ENCODE results near the genes ARMT1 and CCDC170.

- PRO-cap, result no peak
Observed at GRCh38 chr6:151118411-151118757, 121.4 kb upstream of the AKAP12 start.

GRCh38 chr6:151160823-151161849 lies 78.6 kb upstream of the AKAP12 start:
- PRO-cap, result no peak

DNA sequence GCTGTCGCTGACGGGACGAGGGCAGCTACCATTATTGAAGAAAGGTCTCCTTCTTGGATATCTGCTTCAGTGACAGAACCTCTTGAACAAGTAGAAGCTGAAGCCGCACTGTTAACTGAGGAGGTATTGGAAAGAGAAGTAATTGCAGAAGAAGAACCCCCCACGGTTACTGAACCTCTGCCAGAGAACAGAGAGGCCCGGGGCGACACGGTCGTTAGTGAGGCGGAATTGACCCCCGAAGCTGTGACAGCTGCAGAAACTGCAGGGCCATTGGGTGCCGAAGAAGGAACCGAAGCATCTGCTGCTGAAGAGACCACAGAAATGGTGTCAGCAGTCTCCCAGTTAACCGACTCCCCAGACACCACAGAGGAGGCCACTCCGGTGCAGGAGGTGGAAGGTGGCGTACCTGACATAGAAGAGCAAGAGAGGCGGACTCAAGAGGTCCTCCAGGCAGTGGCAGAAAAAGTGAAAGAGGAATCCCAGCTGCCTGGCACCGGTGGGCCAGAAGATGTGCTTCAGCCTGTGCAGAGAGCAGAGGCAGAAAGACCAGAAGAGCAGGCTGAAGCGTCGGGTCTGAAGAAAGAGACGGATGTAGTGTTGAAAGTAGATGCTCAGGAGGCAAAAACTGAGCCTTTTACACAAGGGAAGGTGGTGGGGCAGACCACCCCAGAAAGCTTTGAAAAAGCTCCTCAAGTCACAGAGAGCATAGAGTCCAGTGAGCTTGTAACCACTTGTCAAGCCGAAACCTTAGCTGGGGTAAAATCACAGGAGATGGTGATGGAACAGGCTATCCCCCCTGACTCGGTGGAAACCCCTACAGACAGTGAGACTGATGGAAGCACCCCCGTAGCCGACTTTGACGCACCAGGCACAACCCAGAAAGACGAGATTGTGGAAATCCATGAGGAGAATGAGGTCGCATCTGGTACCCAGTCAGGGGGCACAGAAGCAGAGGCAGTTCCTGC lies 40.0 kb downstream of the ZBTB2 start:
- PRO-cap, result no peak

GRCh38 chr6:151380054-151381032 lies 11.0 kb downstream of the ZBTB2 start:
- PRO-cap, result no peak

DNA sequence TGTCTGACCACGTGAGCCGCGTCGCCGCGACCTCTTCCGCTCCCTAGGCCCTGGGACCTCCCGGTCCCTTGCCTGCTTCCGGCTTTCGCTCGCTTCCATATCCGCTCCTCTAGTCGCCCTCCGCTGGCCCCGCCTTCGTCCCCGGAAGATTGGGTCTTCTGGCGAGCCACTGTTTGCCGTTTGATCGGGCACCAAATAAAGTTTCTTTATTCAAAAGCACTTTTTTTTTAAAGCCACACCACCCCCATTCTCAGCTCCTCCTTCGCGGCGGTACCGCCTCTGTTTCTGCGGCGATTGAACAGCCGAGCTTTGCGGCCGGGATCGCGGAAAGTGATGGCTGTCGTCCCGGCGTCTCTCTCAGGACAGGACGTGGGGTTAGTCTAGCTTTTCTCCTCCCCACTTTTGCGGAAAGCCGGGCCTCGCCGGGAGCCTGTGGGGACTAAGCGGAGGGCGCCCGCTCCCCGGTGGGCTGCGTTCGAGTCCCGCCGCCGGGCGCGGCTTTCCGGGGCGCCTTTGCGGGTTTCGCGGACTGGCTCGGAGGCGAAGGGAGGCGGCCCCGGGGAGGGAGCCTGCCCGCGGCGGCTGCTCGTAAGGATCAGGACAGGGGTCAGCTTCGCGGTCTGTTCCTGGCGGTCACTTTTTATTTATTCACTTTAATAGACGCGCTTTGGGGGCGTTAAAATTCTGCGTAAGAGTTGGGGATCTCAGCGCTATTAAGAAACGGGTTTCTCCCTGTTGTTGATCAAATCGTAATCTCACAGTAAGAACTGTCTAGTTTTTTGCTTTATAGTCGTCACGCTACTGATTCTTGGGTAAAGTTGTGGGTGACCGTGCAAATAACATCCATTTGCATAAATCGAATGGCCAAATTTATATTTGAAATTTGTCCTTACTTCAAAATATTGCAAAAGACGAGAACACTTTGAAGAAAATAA lies at the start of gene ARMT1:
Gene ARMT1, plus strand, starts transcription at position 254 of the 935 bp plus-strand sequence.
- PRO-cap, result bidirectional peak, plus-strand start at position 282 of the sequence, minus-strand start outside the sequence

- PRO-cap, result no peak
Observed at GRCh38 chr6:151493577-151494247, at the start of gene CCDC170. Gene CCDC170 (plus strand): TSS chr6:151494017.

GRCh38 chr6:151629744-151630318 lies 136.0 kb downstream of the CCDC170 start:
- PRO-cap, result no peak

- PRO-cap, result no peak
Observed at GRCh38 chr6:151633548-151633953, 139.7 kb downstream of the CCDC170 start.

DNA sequence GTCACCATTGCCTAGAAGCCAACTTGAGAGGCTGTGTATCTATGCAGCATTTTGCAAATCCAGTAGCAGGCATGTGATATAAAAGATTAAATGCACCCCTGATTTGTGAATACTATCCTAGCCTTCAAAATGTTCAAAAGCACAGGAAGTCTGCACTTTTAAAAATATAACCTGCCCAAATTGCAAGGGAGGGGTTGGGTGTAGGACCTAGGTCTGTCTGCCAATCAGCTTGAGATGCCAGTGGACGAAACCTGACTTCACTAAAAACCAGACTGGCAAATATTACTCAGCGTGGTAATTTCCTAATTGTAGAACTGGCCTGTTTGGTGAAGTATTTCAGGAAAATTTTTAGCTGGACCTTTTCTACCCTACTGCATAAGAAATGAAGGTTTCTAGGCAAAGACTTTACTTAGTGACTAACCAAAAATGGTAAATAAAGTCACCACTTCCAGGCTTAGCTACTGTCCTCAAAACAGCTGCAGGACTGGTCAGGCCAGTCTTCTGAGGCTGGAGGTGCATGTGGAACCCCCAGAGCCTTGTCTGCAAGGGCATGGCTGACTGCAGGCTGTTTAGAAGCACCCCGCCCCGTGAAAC lies 104.5 kb upstream of the ESR1 start:
- PRO-cap, result no peak

DNA sequence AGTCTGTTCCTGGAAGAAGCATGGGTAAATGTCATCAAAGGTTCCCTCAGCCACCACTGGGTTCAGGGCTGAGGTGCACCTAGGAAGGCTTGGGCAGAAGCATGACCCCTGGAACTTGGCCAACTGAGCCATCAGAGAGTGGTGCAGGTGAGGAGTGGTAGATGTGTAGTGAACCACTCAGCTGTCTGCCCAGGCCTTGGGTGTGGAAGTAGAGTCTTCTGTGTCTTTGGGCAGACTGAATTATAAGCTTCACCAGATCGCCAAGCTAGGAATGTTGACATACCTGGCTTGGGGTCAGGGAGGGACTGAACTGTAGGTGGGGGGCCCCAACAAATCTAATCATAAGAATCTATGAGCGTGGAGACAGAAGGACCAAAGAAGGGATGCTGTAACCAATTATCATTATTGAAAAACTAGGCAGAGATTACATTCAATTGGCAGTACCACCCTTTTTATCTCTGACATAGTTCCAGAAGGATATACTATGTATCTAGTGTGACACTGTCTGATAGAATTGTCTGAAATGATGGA lies 102.2 kb downstream of the ESR1 start:
- PRO-cap, result no peak

DNA sequence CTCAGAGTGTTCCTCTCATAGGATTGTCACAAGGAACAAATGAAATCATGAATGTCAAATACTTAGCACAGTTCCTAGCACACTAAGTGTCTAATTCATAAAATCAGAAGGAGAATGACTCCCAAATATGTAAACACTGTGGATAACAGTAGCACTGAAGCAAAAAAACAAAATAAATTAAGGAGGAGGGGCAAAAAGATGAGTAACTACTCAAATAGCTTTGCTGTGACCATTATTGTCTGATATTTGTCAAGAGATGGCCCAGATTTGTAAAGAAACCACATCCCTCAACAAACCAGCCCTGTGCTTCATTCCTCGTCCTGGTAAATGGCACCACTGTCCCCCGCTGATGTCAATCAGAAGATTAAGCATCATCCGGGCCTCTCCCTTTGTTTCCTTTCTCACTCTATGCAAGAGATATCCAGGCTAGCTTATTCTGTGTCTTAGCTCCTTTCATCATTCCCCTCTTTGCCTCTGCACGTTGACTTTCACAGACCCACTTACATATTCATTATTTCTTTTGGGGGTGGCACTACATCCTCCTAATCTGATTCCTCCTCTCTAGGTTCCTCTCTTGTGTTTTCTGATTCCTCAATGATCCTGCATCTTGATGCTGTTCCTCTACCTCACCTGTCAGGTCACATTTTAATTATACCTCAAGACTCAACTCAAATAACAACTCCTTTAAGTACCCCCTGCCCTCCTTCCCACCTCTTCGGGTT lies 259.0 kb downstream of the SYNE1 start:
- PRO-cap, result no peak

GRCh38 chr6:152380793-152382074 lies 255.9 kb downstream of the SYNE1 start:
- PRO-cap, result bidirectional peak, plus-strand start at chr6:152381295, minus-strand start at chr6:152381347

- PRO-cap, result no peak
Observed at GRCh38 chr6:152401849-152402322, 235.3 kb downstream of the SYNE1 start.

DNA sequence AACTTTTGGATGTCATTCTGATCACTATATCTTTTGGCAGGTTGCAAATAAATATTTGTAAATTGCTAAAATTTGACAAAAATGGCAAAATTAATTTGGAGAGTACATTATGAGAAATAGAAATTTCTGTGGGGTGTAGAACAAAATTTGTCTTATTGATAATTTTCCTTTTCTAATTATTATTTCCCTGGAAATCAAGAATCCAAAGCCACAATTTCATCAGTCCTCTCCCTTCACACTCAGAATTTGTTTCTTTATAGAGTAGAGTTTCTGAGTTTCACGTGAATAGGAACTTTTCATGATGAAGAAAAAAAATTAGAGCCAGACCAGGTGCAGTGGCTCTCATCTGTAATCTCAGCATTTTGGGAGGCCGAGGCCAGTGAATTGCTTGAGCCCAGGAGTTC lies 59.6 kb downstream of the OPRM1 start:
- PRO-cap, result no peak

GRCh38 chr6:154460358-154460919 lies 50.0 kb downstream of the CNKSR3 start:
- PRO-cap, result no peak

DNA sequence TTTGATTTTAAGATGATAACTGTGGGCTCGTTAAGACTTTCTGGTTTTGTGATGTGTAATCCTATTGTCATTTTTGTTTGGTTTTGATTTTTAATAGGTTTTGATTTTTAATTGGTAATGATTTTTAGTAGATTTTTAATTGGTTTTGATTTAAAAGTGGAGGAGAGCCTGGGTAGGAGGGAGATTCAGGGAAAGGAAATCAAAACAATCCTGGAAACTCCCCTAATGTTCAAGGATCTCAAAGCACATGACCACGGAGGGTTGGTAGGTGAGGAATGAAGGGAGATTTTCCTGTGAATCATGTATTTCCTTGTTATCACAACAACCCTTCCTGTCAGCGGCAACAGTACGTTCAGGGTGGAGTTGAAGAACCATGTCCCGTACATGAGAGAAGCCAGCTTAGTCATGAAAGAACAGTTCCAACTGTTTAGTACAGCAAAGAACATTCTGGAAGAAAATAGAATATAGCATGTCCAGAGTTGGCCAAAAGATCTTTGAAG lies 79.4 kb upstream of the SCAF8 start:
- PRO-cap, result bidirectional peak, plus-strand start at position 343 of the sequence, minus-strand start at position 201 of the sequence

GRCh38 chr6:154843292-154843851 lies 110.2 kb downstream of the SCAF8 start:
- PRO-cap, result no peak

DNA sequence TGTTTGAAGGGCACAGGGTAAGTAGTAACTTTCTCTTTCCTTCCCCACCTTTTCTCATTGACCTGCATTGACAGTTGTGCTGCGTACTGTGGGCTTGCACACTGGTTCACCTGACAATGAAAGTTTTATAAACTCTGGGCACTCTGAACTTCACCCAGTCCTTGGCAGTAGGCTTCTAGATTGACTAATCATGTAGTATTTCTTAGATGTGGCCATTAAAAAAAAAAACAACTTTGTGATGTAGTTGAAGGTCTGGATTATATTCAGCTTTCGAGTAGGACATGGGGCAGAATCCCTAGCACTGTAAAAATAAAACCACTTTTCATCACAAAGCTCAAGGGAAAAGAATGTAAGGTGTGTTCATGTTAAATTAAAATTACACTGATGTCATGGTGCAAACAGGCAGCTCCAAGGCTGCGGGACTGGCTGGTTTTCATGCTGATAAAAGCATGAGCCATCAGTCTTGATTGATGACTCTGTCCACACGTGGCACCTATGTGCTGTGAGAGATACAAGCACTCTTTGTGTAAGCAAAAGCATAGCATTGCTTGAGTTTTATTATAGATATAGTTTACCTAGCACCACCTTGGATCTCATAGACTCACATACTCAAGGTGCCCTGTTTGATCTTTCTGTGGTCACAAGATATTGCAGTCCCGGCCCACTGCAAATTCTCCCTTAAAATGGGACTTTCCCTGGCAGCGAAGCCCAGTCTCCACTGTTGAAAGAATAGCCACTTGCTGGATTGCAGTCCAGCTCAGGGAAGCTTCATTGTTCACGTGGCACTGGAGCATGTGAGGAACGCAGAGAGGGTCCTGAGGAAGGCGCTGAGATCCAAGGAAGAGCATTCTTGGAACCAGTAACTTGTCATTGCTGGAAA lies 90.5 kb downstream of the TIAM2 start:
- PRO-cap, result no peak

GRCh38 chr6:155121452-155122416 lies 126.6 kb downstream of the TIAM2 start:
- PRO-cap, result no peak

DNA sequence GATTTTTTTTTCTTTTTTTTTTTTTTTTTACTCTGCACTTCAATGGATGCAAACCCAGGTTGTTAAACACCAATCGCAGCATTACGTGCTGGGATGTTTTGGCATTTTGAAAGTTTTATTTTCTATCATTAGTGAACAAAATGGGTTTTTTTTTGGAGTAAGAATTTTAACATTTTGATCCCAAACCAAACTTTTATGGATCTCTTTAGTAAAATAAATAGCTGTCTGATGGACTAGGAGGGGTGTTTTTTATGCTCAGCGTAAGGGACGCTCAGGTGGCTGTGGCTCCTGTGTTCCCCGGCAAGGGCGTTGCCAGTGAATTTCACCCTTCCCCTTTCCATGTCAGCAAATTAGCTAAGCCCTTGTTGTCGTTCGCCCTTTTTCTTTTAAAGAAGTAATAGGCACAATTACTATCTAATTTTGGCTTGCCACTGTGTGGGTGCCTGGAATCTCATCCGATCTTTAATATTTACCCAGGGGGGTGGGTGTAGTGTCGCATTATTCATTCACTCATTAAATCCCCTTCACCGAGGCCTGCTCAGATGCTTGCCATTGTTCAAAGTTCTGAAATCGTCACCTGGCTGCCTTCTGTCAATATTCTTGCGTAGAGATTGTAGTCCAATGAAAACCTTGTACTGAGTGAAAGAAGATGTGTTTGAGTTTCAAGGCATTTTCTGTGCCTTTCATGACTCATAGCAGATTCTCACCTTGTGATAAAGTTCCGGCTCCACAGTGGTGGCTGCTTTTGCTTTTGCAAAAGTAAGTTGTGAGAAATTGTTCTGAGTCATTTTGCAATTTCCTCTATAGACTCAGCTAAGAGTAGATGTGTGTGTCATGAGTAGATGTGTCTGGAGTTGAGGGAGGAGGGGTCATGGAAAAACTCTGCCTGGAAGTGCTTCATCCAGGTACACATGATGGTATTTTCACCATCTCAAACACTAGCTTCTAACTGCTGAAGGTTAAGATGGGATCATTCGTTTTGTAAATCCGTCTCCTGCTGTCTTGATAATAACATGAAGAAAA lies 40.0 kb upstream of the CLDN20 start:
- PRO-cap, result no peak